ENCODE results near the gene VPS4A.

DNA sequence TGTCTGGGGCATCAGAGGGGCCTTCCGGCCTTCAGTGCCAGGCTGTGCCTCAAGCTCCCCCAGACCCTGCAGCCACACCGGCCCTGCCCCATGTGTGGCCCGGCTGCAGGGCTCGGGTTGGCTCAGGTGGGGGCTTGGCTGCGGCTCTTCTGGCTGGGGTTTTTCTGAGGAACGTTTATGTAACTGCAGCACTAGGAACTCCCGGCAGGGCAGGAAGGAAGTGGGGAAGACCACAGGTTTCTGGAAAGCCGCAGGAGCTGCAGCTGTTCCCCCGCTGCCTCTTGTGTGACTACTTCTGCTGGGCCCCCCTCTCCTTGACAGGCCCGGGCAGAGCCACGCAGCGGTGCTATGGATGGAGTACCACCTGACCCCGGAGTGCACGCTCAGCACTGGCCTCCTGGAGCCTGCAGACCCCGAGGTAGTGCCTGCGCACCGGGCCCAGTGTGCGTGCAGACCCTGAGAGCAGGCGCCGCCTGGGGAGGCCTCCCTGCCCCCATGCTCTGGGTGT, 45.6 kb downstream of the PRMT7 start:
- PRO-cap: no peak

- PRO-cap: no peak
Observed at GRCh38 chr16:68386356-68387167, 61.7 kb downstream of the SMPD3 start.

DNA sequence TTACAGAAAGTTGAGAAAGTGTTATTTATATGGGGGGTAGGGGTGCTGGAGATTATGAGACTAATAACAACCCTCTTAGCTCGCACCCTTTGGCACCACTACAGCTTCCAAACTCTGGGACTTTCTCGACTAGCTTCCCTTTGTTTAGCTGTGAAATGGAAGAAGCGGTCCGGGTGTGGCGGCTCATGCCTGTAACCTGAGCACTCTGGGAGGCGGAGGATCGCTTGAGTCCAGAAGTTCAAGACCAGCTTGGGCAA, 904 bp upstream of the CDH3 start:
- PRO-cap: no peak

GRCh38 chr16:68737858-68739136, 1.2 kb downstream of the CDH1 start:
- PRO-cap: no peak

GRCh38 chr16:68823159-68824005, 19.9 kb upstream of the TANGO6 start:
- PRO-cap: no peak

DNA sequence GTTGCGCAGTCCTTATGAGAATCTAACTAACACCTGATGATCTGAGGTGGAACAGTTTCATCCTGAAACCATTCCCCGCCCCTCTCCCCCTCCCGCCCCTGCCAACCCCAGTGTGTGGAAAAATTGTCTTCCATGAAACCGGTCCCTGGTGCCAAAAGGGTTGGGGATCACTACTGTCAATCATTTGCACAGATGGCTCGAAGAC, 72.9 kb downstream of the TANGO6 start:
- PRO-cap: unidirectional peak, minus-strand start at position 109 of the sequence

DNA sequence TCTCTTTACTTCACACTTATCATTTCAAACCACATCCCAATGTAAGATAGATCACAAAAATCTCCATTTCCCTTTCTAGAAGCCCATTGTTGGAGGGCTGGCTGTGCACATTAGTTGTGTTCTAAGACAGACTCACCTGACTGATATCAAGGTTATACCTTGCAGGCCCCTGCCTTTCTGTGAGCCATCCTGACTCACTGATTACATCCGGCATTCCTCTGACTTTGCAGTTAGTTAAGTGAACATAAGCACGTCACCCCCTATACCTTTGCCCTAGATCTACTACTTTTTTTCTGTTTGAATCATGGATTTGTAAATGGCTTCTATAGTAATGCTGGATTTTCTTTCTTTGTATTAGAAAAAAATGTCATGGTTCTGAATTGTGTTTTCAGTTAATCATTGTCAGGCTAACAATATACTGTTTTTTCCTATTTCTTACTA, 78.3 kb downstream of the TANGO6 start:
- PRO-cap: no peak

- PRO-cap: no peak
Observed at GRCh38 chr16:68927442-68927977, 84.2 kb downstream of the TANGO6 start.

- PRO-cap: no peak
Observed at GRCh38 chr16:68972601-68973272, 129.4 kb downstream of the TANGO6 start.

DNA sequence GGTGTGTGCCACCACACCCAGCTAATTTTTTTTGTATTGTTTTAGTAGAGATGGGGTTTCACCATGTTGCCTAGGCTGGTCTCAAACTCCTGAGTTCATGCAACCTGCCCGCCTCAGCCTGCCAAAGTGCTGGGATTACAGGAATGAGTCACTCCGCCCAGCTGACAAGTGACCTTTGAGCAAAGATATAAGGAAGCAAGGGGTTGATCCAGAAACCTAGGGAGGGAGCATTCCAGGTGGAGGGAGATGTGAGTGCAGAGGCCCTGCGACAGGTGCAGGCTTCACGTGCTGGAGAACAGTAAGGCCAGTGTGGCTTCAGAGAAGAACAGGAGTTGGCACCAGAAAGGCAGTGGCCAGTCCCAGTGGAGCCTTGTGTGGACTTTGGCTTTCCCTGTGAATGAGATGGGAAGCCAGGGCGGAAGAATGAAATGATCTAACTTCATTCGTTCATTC, 73.6 kb upstream of the HAS3 start:
- PRO-cap: no peak

DNA sequence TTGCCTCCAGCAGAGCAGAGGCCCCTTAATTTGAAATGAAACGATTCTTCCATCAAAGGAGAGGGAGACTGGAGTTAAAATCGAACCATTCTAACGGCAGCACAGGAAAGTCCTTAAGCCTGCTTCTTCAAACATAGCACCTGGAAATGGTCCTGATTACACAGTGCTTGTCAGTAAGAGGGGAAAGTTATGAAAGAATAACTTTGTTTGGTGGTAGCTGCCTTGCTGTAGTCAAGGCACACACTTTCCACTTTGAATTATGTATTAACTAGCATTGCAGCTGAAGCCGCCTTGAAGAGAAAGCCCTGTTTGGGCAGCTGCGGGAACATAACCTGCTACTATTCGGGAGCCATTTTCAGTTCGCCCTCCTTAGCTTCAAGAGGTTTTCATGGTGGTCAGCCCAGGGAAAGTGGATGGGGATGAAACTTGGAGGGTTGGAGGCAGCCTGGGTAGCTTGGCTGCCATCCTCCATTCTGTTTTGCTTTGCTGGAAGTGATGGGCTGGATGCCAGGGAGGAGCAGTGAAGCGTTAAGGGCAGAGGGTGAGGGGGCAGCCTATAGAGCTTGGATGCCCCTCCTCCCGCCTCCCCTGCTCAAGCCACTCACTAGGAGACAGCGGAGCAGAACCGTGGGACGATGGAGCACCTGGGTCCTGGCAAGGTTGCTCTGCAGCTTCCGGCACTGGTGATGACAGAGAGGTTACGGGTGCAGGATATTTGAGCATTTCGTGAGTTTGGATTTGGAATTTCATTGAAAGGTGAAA, 5.3 kb upstream of the HAS3 start:
- PRO-cap: no peak

DNA sequence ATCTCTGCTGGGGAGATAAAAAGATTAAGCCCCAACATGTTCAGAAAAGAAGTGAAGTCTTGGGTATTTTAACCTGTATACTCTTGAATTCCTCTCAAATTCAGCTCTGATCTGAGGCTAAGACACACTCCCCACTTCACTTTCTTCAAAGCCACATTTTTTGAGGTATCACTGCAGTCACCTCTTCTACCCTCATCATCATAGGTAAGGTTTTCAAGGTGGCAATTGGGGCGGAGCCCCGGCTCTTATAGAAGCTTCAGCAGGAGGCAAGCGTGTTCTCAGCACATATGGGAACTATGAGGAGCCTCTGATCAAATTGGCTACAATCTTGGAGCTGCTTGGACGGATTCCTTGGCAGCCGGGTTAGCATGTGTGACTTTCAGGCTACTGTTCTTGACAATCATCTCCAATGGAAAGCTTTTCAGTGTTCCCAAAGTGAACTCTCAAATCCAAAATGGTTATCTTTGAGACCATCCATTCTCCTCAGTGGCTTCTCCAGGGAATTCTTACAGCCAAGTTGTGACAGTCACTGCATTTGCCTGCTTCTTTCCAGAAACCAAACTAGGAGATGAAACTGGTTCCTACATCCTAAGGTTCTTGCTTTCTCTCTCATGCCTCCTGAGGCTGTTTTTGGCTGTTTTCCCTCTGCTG, 10.7 kb downstream of the HAS3 start:
- PRO-cap: no peak

DNA sequence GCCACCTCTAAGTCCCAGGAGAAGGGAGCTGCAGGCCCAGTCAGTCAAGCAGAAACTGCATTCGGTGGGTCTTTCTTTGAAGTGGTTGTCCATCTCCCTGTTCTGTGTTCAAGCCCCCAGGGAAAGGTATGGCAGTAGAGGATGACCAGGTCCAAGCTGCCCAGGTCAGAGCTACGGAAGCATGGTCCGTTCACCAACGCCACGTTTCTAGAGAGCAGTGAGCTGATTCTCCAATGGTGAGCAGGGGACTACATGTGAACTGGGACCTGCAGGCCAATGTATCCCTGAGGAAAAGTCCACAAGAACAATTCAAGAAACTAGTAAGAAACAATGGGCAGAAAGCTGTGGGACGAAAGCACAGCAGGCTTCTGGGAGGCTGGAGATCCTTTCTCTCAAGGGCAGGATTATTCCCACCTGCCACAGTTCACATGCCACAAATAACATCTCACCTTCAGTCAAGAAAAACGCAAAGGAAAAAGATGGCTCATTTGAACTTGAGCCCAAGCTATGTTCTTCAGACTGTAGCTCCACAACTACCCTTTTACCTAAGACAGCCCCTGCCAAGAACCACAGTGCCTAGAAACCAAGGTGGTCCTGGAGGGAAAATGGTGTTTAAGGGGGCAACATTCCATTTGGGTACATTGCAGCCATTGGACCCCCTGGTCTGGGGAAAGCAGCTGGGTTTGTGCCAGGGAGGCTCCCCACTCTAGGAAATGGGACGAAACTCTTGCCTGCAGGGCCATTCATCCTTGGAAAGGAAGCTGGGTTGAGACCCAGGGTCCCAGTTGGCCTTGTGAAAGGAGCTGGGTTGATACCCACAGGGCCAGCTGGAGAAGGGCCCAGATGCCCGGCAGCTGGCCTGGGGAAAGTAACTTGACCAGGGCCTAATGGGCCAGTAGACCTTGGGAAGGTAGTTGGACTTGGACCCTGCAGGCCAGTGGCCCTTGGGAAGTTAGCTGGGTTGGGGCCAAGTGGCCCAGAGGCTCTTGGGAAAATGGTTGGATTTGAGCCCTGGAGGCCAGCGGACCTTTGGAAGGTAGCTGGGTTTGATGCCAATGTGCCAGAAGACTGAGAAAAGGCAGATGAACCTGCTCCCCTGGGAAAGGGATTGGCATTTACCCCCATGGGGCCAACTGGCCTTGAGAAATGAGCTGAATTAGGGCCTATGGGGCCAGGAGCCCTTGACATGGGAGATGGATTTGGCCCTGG, 13.2 kb downstream of the HAS3 start:
- PRO-cap: no peak

DNA sequence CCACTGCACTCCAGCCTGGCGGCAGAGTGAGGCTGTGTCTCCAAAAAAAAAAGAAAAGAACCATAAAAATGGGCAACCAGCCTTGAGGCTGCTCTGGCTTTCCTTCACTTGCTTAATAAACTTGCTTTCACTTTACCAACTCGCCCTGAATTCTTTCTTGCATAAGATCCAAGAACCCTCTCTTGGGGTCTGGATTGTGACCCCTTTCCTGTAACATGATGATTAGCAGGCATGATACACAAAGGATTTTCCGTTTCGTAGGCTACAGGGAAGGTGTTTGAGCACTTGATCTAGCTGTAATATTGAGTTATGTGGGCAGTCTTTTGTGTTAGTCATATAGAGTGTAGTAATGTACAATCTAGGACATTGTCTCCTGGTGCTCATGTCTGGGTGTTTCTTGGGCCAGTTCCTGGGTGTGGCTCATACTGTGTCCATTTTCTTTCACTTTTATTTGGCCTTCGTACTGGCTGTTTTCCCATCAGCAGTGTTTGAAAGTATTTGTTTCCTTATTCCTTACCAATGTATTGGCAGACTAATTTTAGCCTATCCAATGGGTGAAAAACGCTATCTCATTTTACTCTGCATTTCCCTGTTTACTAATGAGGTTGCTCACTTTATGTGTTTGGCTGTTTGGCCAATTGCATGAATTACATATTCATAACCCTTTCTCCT, 13.5 kb upstream of the SNTB2 start:
- PRO-cap: no peak

DNA sequence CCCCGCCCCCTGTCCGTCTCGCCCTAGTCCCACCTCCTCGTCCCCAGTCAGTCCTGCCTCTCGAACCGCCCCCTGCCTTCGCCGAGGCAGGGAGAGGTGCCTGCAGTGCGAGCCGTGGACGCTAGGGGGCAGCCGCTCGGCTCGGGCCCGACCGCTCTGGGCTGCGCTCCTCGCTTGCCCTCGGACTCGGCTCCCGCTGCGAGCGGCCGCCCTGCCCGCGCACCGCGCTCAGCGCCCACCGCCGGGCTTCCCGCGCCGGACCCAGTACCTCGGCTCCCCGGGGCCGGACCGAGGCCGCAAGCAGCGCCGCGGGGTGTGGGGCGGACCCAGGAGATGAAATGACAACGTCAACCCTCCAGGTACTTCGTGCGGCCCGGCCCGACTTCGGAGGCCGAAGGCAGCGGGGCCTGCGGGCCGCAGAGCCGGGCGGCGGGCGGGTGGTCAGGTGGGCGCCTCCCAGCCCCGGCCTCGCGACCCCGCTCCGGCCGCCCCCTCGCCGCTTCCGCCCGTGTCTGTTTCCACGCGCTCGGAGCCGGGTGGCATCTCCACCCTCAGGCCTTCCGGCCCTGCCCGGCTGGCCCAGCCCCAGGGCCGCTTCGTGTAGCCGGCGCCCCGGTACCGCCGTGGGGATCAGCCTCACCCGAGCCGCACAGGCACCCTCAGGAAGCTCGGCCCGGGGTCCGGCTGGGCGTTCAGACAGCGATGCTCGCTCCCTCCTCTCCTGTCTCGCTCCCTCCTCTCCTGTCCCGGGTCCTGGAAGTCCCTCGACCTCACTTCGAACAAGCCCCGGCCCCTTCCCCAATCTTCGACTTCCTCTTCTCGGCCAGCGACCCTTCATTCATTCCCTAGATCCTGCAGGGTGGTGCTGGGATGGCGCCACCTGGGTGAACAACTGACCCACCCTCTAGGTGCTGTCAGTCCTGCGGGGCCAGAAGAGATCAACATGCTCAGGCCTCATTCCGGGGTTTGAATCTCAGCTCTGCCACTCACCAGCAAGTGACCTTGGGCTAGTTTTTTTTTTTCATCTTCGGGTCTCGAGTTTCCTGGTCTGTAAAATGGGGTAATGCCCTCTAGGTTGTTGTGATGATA, at the start of gene VPS4A:
Gene VPS4A, plus strand, starts transcription at position 177 of the 1,089 bp plus-strand sequence.
- PRO-cap: bidirectional peak, plus-strand start at position 50 of the sequence, minus-strand start outside the sequence

- PRO-cap: no peak
Observed at GRCh38 chr16:69320607-69321818, 9.4 kb downstream of the PDF start.

GRCh38 chr16:69370406-69370928, 15.3 kb downstream of the TERF2 start:
- PRO-cap: unidirectional peak, minus-strand start at chr16:69370684

DNA sequence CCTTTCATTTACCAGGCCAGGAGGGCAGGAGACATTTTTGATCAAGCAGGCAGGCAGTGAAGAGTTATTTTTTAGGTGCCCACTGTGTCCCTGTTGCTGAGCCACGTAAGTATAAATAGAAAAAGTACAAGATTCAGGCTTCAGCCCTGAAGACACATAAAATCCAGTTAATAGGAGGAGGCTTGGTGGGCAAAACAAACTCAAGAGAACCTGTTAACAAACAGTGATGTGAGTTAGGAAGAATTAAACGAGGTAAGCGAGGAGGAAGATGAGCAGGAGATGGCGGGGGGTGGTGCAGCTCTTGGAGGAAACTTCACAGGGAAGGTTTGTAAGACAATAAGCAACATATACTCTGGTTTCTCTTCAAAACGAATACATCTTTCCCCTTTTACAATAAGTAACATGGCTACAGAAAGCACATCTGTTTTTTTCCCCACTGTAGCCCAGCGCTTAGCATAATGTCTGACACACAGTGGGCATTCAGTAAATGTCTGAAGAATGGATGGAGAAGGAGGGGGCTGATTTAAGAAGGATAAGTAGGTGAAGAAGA, 44.1 kb upstream of the NFAT5 start:
- PRO-cap: no peak

DNA sequence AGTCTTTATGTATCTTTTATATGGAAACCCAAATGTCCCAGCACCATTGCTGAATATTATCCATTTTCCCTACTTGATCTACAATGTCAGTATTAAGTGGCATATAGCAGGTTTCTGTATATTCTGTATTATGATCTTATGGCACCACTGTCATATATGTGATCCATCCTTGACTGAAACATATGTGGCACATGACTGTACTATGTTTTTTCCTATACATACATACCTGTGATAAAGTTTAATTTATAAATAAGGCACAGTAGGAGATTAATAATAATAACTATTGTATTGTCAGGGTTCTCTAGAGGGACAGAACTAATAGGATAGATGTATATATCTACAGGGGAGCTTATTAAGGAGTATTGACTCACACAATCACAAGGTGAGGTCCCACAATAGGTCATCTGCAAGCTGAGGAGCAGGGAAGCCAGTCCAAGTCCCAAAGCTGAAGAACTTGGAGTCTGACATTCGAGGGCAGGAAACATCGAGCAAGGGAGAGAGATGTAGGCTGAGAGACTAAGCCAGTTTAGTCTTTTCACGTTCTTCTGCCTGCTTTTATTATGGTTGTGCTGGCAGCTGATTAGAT, 28.8 kb downstream of the NFAT5 start:
- PRO-cap: no peak

DNA sequence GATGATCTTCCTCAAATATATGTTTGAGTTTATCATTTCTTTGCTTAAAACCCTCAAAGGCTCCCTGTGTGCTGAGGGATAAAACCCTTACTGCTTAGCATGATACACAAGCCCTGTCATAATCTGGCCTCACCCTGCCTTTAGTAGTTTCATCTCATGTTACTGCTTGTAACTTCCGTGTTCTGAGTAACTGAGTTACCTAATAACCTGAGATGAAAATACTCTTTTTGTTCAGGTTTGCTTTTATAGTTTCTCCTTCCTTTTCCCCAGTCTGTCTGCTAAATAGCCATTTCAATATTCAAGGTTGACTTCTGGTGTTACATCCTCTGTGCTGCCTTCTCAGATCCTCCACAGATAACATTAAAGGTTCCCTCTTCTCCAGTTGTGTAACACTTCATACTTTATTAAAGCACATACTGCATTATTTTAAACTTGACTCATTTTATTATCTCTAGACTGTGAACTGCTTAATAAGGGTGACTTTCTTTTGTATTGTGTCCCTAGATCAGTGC, 47.6 kb downstream of the NFAT5 start:
- PRO-cap: no peak